Bronchus fibroblast of lung (primary cell): ENCODE measurements around the gene CLASP1.

DNA sequence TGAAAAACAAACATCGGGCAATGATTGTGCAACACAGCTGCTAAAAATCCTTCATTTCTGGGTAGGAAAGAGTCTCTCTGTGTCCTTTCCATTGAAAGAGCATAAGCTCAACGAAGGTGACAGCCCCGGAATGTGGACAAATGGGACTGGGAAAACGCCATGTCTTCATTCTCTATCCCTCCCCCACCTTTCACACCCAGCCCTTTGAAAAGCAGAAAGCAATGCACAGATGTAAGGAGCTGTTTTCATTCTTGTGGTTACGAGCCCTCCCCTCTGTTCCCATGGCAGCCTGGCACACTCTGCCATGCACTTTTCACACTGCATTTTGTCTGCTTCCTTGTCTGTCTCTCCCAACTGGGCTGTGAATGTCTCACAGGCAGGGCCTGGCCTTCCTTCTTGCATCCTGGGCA, 16.1 kb downstream of the TMEM177 start:
- RAMPAGE, long total RNA = no peak

- RAMPAGE, long total RNA = no peak
These were observed 18.7 kb downstream of the TMEM177 start for GRCh38 chr2:119697459-119698338.

- RAMPAGE, long total RNA = no peak
These were observed 110.8 kb upstream of the EPB41L5 start for GRCh38 chr2:119901906-119902578.

DNA sequence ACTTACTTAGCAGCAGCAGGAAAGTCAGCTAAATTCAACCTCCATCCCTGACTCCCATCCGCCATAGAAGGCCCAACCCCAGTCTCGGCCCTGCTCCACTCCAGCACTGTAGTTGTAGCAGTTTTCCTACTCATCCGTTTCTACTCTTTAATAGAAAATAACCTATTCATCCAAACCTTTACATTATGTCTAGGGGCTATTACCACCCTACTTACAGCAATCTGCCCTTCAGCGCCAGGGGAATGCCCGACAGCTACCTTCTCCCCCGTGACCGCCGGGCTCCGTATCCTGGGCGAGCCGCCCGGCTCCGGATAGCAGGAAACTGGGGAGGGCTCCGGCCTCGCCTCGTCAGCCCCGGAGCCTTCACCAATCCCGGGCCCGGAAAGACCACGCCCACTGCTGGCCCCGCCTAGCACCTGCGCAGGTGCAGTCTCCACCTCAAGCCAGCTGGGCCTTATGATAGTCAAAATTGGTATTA, 7.0 kb downstream of the TMEM185B start:
- RAMPAGE, long total RNA = no peak

DNA sequence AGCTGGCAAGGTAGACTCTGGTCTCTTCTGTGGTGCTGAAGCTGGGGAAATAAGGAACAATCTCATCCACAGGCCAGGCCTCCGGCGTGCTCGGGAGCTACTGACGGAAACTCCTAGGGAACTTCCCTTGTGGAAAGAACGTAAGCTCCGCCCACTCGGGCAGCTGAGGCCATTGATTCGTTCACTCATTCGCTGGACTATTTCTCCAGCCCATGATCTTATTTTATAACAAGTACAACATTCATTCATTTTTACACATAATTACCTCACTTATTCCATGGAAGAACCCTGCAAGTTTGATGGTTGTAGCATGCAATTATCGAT, 182.4 kb upstream of the GLI2 start:
- RAMPAGE, long total RNA = no peak

DNA sequence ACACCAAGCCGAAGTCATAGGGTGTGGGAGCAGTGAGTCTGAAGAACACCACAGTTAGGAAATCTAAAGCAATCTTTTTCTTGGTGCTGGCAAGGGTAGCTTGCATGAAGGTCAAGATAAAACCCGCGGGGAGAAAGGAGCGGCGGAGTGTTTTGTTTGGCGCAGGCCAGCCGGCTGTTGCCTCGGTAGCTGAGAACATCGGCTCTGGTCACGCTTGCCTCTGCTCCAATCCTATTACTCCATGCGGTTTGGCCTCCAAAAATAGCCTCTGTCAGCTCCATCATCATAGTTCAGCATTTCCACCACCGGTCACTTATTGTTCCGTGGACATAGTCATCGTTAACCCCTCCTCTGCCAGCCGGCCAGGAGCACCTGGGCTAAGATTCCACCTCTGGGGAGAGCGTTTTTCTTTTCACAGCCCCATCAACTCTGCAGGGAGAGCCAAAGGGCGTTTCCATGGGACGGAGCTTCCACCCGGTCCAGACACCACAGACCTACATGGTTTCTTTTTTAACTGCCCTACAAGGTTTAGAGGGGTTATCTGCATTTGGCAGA, 169.0 kb upstream of the GLI2 start:
- RAMPAGE, long total RNA = no peak

DNA sequence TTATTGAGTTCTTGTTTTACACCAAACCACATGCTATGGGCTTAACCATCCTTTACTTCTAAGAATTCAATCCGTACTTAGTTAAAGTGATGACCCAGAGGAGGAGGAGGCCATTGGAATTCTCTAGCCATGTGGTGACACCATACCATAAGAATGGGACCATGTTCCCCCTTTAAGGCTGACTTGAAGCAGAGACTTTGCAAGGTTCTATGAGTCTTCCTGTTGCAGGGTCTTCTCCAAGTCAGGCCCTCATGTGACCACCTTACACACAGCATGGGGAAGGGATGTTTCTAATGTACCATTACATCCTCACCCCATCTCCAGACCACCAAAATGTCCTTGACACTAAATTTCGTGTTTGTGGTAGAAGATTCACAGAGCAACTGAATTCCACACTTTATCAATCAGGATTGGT, 47.7 kb upstream of the GLI2 start:
- RAMPAGE, long total RNA = no peak

GRCh38 chr2:120932578-120933081, 197.0 kb downstream of the GLI2 start:
- RAMPAGE, long total RNA = no peak

DNA sequence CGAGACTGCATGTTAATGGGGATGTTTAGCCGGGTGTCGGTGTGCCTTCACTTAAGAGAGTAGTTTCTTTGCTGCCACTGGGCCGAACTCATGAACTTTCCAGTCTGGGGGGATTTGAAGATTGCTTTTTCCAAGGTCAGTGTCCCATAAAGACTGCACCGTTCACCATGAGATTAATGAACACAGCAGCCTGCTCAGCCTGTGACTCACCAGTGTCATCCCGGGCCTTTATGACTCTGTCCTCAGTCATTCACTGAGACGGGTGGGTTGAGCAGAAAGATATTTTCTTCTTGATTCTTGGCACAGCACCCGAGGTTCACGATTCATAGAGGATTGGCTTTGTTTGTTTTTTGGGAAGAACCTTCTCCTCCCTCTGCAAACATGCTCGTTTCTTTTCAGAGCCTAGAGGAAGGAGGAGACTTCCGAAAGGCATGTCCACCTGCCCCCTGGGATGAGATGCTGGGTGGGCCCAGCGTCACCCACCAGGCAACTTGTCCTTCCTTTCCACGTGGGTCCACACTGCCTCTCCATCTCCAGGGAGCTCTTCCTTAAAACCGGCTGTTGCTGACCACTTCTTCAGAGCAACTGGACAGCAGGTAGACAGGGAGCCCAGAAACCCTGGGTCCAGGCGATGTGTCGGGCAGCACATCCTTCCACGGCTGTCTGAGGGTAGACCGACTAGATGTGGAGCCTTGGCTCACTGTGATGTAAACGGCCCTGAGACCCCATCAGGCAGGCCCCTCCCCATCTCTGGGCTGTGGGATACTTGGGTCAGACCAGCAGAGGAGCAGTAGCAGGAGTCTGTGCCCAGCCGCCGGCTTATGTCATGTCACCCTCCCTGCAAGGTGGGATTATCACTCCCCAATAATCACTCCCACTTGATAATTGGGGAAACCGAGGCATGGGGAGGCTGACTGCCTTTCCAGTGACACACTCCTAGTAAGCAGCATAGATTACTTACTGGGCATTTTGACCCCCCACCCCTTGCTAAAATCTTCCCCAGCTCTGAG, 199.4 kb downstream of the GLI2 start:
- RAMPAGE, long total RNA = no peak

- RAMPAGE, long total RNA = no peak
These were observed 81.2 kb downstream of the CLASP1 start for GRCh38 chr2:121567980-121568542.

- RAMPAGE, long total RNA = start-site peak on the plus strand at chr2:121649617-121649699, 5 and 11 reads in 2 replicates
These were observed at the start of gene CLASP1 for GRCh38 chr2:121648795-121649825. TSS of gene CLASP1 (minus strand) at chr2:121649462.

GRCh38 chr2:121768193-121768680, 12.8 kb downstream of the TSN start:
- RAMPAGE, long total RNA = no peak

GRCh38 chr2:121903005-121903546, 147.6 kb downstream of the TSN start:
- RAMPAGE, long total RNA = no peak

DNA sequence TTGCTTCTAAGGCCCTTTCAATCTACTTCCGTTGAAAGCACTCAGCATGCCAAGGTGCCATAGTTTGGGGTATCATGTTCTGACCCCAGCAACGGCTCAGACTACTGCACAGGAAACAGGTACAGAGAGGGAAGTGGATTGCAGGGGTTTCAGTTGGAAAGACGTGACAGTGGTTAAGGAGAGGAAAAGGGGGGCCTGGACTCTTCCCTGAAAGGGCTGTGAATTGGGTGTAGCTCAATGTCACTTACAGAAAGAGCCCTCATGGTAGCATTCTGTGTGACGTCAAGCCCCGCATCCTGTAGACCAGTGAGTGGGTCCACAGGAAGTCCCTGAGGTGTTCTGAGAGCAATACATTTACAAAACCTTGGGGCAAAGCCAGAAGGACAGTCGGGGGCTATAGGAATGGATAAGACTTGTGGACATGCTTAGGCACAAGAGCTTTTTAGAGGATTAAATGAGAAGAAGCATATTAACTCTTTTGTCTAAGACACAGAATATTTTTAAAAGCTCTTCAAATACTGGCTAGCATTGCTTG, 121.4 kb upstream of the GYPC start:
- RAMPAGE, long total RNA = no peak

GRCh38 chr2:126664242-126664790, 8.4 kb downstream of the GYPC start:
- RAMPAGE, long total RNA = no peak

DNA sequence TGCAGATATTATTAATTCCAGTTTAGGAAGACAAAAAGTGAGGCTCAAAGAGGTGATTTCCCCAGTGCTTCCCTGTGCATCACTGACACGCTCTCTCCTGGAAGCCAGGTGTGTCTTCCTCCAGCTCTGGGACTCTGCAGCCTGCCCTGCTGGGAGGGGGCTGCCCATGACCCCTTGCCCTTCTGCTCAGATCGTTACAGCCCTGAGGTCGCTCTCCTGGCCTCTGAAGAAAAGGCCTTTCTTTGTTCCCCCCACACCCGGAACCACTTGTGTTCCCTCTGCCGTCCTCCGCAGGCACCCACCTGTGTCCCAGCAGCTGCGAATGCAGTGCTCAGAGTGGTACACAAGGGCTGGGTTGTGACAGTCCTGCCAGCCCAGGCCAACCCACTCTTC, 9.8 kb downstream of the GYPC start:
- RAMPAGE, long total RNA = no peak

- RAMPAGE, long total RNA = no peak
These were observed 103.5 kb downstream of the BIN1 start for GRCh38 chr2:127003411-127003831.

GRCh38 chr2:127024518-127025059, 82.4 kb downstream of the BIN1 start:
- RAMPAGE, long total RNA = no peak

- RAMPAGE, long total RNA = no peak
These were observed 39.0 kb downstream of the BIN1 start for GRCh38 chr2:127067492-127068837.

DNA sequence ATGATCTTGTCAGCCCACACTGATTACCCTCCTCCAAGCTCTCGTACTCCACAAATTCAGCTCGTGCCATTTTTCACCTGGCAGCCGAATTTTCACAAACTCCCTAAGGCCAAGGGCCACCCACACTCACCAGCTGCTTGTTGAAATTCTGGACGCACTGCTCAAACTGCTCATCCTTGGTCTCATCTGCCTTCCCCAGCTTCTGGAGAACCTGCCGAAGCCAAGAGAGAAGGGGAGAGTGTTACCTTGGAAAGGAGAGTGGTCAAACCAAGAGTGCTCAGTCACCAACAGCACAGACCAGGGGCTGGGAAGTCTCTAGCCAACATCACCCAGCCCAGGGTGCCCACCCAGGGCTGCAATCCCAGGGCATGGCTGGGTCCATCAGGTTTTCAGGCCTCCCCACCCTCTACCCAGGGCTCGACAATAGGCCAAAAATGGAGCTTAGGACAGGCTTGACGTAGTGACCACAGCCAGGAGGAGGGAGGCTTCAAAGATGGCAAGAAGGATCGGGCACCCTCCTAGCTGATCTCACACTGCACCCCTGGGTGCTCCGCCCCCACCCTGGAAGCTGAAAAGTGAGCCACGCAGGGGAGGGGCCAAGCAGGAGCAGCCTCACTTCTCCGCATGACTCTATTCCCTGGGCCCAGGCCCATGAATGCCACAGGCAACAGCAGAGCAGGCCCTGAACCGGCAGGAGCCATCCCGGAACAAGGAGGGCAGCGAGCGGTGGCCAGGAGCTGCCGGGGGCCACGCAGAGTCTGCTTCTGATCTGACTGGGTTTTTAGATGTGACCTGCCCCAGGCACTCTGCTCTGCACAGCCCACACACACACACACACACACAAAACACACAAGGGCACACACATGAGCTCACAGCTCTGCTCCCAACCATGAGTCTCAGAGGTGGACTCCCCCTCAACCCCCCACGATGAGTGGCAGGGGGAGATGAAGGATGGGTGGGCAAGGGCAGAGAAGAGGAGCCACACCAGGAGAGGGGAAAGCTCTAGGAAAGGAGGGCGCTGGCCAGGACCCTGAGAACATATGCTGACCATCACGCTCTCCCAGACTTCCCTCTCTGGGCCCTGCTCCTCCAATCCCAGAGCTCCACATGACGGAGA, 30.1 kb downstream of the BIN1 start:
- RAMPAGE, long total RNA = no peak